ENCODE data around the gene KCNK10.

DNA sequence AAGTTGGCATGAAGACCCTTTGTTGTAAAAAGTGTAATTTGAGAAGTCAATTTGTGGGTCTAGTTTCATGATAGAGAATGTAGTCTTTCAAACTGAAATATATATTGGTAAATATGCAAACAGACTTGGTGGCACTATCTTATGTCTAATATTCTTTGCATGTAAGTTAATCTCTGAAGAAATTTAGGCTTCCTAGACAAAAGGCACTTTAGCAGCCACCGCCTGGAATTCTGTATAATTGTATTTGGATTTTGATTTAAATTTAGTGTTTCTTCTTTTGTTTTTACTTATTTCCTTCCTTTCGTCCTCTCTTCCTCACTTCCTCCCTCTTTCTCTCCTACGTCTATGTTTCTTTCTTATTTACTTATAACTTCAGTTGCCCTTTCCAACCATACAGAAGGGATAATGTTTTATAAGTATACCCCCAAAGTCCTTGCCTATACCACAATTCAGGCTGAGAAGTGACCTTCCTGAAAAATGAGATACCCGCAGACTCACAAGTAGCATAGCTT, 215.6 kb upstream of the SEL1L start:
- RRBS: no CpG with 5 or more reads among the region's 4 CpGs

- RRBS: no CpG with 5 or more reads among the region's 1 CpG
Measured at GRCh38 chr14:85363799-85364055, 166.2 kb upstream of the FLRT2 start.

DNA sequence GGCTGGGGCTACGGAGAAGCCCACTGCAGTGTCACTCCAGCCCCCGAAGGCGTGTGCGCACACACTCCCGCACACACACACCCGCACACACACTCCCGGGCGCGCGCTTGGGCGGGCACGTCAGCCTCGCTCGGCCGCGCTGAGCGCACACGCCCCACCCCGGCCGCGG, at the start of gene KCNK10:
Gene KCNK10, minus strand, starts transcription at position 109 of the 169 bp plus-strand sequence.
- RRBS: 73% methylated on average over 13 of the region's 21 CpGs

GRCh38 chr14:88550923-88551847, 3.6 kb downstream of the PTPN21 start:
- RRBS: 2% methylated on average over 20 of the region's 50 CpGs

- RRBS: no CpG with 5 or more reads among the region's 19 CpGs
Measured at GRCh38 chr14:88553914-88554448, 826 bp downstream of the PTPN21 start.

- RRBS: 84% methylated on average over 4 of the region's 32 CpGs
Measured at GRCh38 chr14:89162536-89163238, 254.3 kb downstream of the FOXN3 start.

GRCh38 chr14:89403377-89403782, 13.7 kb downstream of the FOXN3 start:
- RRBS: no CpG with 5 or more reads among the region's 7 CpGs

GRCh38 chr14:89672867-89673447, 255.9 kb upstream of the FOXN3 start:
- RRBS: no CpG with 5 or more reads among the region's 14 CpGs

GRCh38 chr14:90062157-90062619, 394 bp downstream of the KCNK13 start:
- RRBS: 23% methylated on average over 13 of the region's 54 CpGs

GRCh38 chr14:90272558-90273275, 16.4 kb downstream of the PSMC1 start:
- RRBS: no CpG with 5 or more reads among the region's 12 CpGs

- RRBS: no CpG with 5 or more reads among the region's 6 CpGs
Measured at GRCh38 chr14:90292273-90292714, 35.9 kb downstream of the PSMC1 start.

DNA sequence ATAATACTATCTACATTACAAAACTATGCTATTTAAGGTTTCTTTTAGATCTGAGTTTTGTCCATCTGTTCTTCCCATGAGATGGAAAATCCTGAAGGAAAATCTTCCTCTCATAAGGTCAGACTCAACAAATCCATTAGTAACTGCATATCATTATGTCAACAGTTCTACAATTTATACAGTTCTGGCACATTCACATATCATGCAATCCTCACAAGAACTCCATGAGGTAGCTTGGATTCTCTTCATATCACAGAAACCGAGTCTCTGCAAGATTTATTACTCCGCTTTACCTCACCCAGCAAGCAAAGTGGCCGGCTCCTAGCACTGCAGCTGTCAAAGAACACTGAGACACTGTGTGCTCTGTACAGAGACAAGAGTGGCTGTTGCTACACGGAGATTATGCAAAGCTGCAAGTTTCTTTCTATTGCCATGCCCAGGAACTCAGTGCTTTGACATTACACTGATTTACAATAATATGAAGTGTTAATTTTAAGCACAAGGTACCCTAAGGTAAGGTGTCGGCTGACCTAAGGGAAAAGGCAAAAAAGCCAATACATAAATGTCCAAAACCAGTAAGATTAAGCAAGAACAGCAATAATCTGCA, 15.4 kb upstream of the CALM1 start:
- RRBS: no CpG with 5 or more reads among the region's 5 CpGs

DNA sequence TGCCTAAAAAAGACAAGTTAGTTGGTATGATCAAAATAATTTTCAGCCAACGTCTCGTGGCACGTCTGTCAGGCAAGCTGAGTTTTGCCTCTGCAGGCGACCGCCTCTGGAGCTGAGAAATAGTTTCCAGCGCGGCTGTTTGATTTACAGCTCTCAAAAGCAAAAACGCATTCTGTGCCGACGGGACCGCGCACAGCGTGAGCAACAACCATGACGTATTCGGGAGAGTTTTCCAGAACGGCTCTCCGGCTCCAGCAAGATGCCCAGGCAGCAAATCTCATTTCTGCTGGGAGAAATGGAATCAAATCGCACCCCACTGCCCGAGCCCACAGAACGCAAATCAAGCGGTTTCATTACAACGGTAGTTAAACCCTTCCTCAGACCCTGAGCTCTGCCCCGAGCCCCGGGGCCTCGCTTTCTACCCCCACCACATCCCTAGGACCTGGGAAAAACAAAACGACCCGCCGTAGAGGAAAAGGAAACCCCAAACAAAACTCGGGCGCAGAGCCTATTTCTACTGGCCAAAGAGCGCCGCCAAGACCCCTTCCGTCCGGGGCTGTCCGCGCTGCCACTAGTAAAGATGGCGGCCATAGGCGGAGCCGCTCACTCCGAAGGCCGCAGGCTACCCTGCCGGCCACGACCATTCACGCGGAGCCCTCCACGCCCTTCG, 14.1 kb upstream of the CALM1 start:
- RRBS: 3% methylated on average over 5 of the region's 47 CpGs

DNA sequence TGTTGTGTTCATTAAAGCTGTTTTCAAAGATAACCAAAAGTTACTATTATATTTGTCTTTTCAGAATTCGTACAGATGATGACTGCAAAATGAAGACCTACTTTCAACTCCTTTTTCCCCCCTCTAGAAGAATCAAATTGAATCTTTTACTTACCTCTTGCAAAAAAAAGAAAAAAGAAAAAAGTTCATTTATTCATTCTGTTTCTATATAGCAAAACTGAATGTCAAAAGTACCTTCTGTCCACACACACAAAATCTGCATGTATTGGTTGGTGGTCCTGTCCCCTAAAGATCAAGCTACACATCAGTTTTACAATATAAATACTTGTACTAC, 7.8 kb downstream of the CALM1 start:
- RRBS: no CpG with 5 or more reads among the region's 1 CpG

- RRBS: no CpG with 5 or more reads among the region's 9 CpGs
Measured at GRCh38 chr14:90406183-90407302, 9.7 kb downstream of the CALM1 start.

DNA sequence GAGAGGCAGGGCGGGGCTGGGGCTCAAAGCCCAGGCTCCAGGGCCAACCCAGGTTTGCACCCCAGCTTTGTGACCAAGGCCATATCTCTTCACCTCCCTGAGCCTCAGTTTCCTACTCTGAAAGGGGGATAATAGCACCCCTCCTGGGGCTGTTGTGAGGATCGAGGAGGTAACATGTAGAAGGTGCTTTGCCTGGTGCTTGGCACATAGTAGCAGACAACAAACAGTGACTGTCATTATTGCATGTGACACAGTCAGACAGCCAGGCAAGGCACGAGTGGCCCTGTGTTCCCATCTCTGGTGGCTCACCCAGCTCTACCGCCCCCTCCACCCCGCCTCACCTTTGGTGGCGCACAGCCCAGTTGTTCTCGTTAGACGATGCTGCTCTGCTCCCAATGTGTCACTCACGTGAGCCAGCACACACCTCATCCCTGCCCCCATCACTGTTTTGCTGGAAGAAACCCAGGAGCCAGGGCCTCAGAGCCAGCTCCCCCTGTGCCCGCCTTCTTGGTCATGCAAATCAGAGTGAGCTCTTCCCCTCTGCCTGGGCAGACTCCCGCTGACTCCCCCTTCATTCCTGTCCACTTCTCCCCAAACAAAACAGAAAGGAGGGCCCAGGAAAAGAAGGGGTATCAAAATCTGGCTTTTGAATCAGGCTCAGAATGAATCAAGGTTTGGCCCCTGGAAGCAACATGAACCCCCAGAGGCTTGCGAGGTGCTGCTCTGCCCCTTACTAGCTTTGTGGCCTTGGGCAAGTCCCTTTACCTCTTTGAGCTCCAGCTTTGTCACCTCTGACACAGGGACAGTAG, 113.4 kb downstream of the CALM1 start:
- RRBS: no CpG with 5 or more reads among the region's 12 CpGs

DNA sequence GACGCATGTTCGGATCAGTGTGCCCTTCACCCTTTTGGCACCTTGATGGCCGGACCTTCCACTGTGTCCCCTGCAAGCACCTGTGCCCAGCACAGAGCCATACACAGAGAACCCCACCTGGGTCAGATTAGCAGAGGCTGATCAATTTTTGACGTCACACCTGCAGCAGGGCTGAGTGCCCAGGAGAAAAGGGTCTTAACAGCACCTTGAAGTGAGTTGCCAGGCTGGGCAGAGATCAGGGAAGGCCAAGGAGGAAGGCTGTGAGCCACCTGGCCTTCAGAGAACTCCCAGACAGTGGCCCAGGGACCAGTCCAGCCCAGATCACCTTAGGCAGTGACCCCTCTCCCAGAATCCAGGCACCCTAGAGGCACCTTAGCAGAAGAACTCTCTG, 114.5 kb downstream of the CALM1 start:
- RRBS: no CpG with 5 or more reads among the region's 4 CpGs

- RRBS: no CpG with 5 or more reads among the region's 6 CpGs
Measured at GRCh38 chr14:90517483-90517693, 120.6 kb downstream of the CALM1 start.

GRCh38 chr14:90553669-90554882, 157.2 kb downstream of the CALM1 start:
- RRBS: 0% methylated on average over 3 of the region's 31 CpGs

GRCh38 chr14:90574294-90575092, 177.7 kb downstream of the CALM1 start:
- RRBS: no CpG with 5 or more reads among the region's 12 CpGs

All from T47D (cell line).